ENCODE results near the gene CXorf38.

DNA sequence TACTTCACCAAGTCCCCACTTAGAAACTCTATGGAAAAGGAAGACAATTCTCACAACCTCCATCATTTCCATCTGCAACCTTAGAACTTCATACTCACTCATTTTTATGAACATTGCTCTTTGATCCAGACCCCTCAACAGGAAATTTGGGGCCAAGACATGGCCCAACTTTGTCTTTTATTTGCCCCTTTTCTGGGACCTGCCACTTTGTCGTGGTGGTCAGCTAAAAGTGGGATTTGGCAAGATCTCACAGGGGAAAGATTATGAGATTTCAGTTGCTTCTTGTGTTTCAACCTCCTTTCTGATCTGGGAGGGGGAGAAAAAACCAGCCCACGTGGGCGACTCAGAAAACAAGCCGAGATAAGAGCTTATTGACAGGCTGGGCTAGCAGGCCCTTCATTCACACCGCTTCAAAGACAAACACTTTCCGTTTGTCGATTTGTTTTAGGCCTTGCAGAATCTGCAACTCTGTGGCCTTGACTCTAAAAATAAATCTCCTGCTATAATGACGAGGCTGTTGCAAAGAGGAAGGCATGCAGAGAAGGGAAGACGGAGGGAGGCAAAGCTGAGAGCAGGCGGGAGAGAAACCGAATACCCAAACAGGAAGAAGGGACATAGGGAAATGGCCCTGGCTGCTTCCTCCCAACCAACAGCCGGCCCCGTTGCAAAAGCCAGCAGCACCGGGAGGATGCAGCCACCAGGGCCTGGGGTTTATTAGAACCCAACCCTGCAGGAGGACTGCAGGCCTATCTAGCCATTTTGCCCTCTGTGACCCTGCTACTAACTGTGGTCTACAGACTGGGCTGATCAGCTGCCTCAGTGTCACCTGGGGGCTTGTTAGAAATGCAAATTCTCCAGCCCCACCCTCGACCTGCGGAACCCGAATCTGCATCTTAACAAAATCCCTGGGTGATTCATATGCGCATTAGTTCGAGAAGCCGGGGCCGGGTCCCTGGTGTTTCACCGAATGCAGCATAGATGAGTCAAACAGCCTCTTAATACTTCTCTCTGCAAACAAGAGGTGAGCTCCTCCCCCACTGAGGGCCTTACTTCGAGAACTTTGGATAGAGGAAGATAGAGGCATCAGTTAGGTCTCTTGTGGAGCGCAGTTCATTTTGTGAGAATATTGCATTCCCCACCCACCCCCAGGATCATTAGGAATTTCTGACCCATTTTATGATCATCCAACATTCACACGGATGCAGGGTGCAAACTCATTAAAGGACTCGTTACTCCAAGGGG is 325.5 kb downstream of the BCOR start:
- RAMPAGE, long total RNA = no peak
- RRBS, 2 experiments = no CpG with 5 or more reads among the region's 26 CpGs
CAGE:
- cytosol, long polyA minus RNA = no peak
- cytosol, long polyA plus RNA = no peak
- long polyA plus RNA = no peak
- nucleolus, long total RNA = no peak
- nucleus, long polyA plus RNA = no peak
- nucleus, long total RNA = no peak

GRCh38 chrX:39813576-39814367 is 284.0 kb downstream of the BCOR start:
- RAMPAGE, long total RNA = no peak
- RRBS, 2 experiments = no CpG with 5 or more reads among the region's 18 CpGs
CAGE:
- cytosol, long polyA minus RNA = no peak
- cytosol, long polyA plus RNA = no peak
- long polyA plus RNA = no peak
- nucleolus, long total RNA = no peak
- nucleus, long polyA plus RNA = no peak
- nucleus, long total RNA = no peak

GRCh38 chrX:39819960-39820748 is 277.6 kb downstream of the BCOR start:
- RAMPAGE, long total RNA = no peak
- RRBS, 2 experiments = no CpG with 5 or more reads among the region's 33 CpGs
CAGE:
- cytosol, long polyA minus RNA = no peak
- cytosol, long polyA plus RNA = no peak
- long polyA plus RNA = no peak
- nucleolus, long total RNA = no peak
- nucleus, long polyA plus RNA = no peak
- nucleus, long total RNA = no peak

DNA sequence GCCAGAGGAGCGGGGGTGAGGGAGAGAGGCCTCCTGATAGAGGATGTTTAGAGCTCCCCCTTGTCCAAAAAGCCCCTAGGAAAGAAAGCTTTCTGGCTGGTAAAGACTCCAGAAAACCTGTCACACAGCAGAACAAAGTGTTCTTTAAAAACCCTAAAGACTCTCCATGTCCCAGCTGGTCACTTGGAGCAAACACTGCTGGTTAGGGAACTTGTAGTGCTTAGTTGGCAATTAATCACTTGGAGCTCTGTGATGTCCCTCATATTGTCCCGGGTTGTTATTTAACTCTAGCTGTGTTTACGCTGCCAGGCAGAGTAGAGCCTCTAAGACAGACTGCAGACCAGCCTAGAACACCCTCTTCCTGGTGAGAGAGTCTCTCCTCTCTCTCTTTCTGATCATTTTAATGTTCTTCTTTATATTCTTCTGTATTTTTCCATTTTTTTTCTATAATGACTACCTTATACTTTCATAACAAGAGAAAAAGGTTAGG is 267.3 kb downstream of the BCOR start:
- RAMPAGE, long total RNA = no peak
- RRBS, 2 experiments = no CpG with 5 or more reads among the region's 3 CpGs
CAGE:
- cytosol, long polyA minus RNA = no peak
- cytosol, long polyA plus RNA = no peak
- long polyA plus RNA = no peak
- nucleolus, long total RNA = no peak
- nucleus, long polyA plus RNA = no peak
- nucleus, long total RNA = no peak

GRCh38 chrX:39905380-39906080 is 192.2 kb downstream of the BCOR start:
- RAMPAGE, long total RNA = no peak
- RRBS, 2 experiments = no CpG with 5 or more reads among the region's 25 CpGs
CAGE:
- cytosol, long polyA minus RNA = no peak
- cytosol, long polyA plus RNA = no peak
- long polyA plus RNA = no peak
- nucleolus, long total RNA = no peak
- nucleus, long polyA plus RNA = no peak
- nucleus, long total RNA = no peak

- RAMPAGE, long total RNA = no peak
- RRBS, 2 experiments = no CpG with 5 or more reads among the region's 13 CpGs
CAGE:
- cytosol, long polyA minus RNA = no peak
- cytosol, long polyA plus RNA = no peak
- long polyA plus RNA = no peak
- nucleolus, long total RNA = no peak
- nucleus, long polyA plus RNA = no peak
- nucleus, long total RNA = no peak
Observed at GRCh38 chrX:39969141-39969612, 128.6 kb downstream of the BCOR start.

DNA sequence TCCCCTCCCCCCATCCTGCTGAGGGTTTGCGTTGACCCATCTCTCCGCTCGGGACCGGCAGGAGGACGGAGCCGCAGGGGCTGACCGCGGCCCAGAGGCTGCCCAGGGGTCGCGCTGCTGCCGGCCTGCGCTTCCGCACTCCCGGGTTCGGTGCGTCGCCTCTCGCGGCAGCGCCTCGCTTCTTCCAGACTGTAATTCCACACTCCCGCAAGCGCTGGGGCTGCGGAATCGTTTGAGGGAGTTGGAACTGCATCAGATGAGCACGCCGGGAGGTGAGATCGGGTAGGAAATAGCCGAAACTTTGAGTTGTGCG is 88.3 kb downstream of the BCOR start:
- RAMPAGE, long total RNA = no peak
- RRBS, 2 experiments = 19 to 31% methylated on average over 8 of the region's 30 CpGs
CAGE:
- cytosol, long polyA minus RNA = no peak
- cytosol, long polyA plus RNA = no peak
- long polyA plus RNA = no peak
- nucleolus, long total RNA = no peak
- nucleus, long polyA plus RNA = no peak
- nucleus, long total RNA = no peak

DNA sequence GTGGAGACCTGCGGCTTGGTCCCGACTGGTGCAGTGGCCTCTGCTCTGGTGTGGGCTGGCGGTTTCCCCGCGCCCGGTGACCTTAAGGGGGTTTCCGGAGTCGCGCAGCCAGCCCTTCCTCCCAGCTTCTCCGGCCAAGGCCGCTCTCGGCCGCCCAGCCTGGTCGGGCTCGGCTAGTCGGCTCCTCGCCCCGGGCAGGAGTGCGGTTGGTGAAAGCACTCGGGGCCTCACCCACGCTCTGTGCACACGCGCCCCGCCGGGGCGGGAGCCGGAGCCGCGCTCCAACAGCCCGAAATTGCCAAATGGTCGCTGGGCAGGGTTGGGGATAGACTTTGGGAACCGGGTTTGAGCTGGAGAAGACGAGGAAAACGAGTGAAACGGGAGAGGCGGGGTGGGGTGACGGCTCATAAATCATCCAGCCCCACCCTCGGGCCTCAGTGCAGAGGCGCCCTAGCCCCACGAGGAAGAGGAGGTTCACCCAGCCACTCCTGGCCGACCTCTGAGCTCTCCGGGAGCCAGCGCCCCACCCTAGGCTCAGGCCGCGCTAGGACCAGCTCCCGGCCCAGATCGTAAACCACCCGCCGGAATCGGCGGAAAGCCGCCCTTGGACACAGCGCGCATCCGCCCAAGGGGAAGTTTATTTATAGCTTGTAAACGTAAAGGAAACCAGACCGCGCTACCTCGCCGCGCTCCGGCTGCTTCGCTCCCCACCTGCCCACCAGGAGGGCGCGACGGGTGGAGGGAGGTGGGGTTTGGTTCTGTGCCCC is 84.6 kb downstream of the BCOR start:
- RAMPAGE, long total RNA = no peak
- RRBS, 2 experiments = 19 to 45% methylated on average over 27 to 42 of the region's 66 CpGs
CAGE:
- cytosol, long polyA minus RNA = no peak
- cytosol, long polyA plus RNA = no peak
- long polyA plus RNA = no peak
- nucleolus, long total RNA = no peak
- nucleus, long polyA plus RNA = no peak
- nucleus, long total RNA = no peak

GRCh38 chrX:40083231-40083921 is 14.4 kb downstream of the BCOR start:
- RAMPAGE, long total RNA = no peak
- RRBS, 2 experiments = 18 to 36% methylated on average over 12 to 13 of the region's 55 CpGs
CAGE:
- cytosol, long polyA minus RNA = no peak
- cytosol, long polyA plus RNA = no peak
- long polyA plus RNA = no peak
- nucleolus, long total RNA = no peak
- nucleus, long polyA plus RNA = no peak
- nucleus, long total RNA = no peak

GRCh38 chrX:40132669-40133104 is 34.9 kb upstream of the BCOR start:
- RAMPAGE, long total RNA = no peak
- RRBS, 2 experiments = no CpG with 5 or more reads among the region's 7 CpGs
CAGE:
- cytosol, long polyA minus RNA = no peak
- cytosol, long polyA plus RNA = no peak
- long polyA plus RNA = no peak
- nucleolus, long total RNA = no peak
- nucleus, long polyA plus RNA = no peak
- nucleus, long total RNA = no peak

- RAMPAGE, long total RNA = no peak
- RRBS, 2 experiments = 48 to 76% methylated on average over 10 of the region's 21 CpGs
CAGE:
- cytosol, long polyA minus RNA = no peak
- cytosol, long polyA plus RNA = no peak
- long polyA plus RNA = no peak
- nucleolus, long total RNA = no peak
- nucleus, long polyA plus RNA = no peak
- nucleus, long total RNA = no peak
Observed at GRCh38 chrX:40156180-40156417, 58.3 kb upstream of the BCOR start.

GRCh38 chrX:40172777-40173182 is 75.0 kb upstream of the BCOR start:
- RAMPAGE, long total RNA = no peak
- RRBS, 2 experiments = 18 to 24% methylated on average over 12 of the region's 21 CpGs
CAGE:
- cytosol, long polyA minus RNA = no peak
- cytosol, long polyA plus RNA = no peak
- long polyA plus RNA = no peak
- nucleolus, long total RNA = no peak
- nucleus, long polyA plus RNA = no peak
- nucleus, long total RNA = no peak

DNA sequence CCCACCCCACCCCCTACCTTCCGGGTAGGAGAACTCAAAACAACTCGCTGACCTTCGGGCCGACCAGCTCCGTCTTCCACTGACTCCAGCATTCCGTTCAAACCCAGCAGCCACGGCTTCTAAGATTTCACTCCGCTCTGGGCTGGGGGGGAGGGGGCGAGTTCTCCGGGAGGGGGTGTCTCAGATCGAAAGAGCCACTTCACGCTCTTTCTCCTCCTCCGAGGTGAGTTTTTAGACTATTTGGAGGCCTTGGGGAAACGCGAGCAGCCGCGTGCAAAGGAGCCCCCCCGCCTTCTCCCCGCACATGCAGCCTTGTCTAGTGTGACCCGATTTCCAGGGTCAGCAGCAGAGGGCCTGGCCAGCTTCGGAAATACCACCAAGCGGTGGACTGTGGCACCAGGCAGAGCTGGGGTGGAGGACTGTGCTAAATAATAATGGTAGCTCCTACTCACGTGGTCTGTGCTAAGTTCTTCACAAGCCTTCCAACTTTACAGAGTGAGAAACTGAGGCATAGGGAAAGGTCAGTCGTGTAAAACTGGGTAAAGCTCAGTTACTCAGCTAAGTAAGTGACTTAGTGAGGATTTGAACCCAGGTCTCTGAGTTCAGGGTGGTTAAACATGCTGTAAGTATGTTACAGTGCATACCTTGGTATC is 79.3 kb upstream of the BCOR start:
- RAMPAGE, long total RNA = start-site peak on the minus strand centred at position 124 of the sequence, 87 bp wide, 65 and 42 reads in 2 replicates
- RRBS, 2 experiments = 40 to 59% methylated on average over 1 of the region's 24 CpGs
CAGE:
- cytosol, long polyA minus RNA = no peak
- cytosol, long polyA plus RNA = no peak
- long polyA plus RNA = no peak
- nucleolus, long total RNA = no peak
- nucleus, long polyA plus RNA = start-site peak on the minus strand centred at position 166 of the sequence, 171 bp wide, 30 and 43 reads in 2 replicates
- nucleus, long total RNA = no peak

- RAMPAGE, long total RNA = no peak
- RRBS, 2 experiments = 7 to 48% methylated on average over 6 of the region's 51 CpGs
CAGE:
- cytosol, long polyA minus RNA = no peak
- cytosol, long polyA plus RNA = no peak
- long polyA plus RNA = no peak
- nucleolus, long total RNA = no peak
- nucleus, long polyA plus RNA = no peak
- nucleus, long total RNA = no peak
Observed at GRCh38 chrX:40266508-40267455, 169.0 kb upstream of the BCOR start.

DNA sequence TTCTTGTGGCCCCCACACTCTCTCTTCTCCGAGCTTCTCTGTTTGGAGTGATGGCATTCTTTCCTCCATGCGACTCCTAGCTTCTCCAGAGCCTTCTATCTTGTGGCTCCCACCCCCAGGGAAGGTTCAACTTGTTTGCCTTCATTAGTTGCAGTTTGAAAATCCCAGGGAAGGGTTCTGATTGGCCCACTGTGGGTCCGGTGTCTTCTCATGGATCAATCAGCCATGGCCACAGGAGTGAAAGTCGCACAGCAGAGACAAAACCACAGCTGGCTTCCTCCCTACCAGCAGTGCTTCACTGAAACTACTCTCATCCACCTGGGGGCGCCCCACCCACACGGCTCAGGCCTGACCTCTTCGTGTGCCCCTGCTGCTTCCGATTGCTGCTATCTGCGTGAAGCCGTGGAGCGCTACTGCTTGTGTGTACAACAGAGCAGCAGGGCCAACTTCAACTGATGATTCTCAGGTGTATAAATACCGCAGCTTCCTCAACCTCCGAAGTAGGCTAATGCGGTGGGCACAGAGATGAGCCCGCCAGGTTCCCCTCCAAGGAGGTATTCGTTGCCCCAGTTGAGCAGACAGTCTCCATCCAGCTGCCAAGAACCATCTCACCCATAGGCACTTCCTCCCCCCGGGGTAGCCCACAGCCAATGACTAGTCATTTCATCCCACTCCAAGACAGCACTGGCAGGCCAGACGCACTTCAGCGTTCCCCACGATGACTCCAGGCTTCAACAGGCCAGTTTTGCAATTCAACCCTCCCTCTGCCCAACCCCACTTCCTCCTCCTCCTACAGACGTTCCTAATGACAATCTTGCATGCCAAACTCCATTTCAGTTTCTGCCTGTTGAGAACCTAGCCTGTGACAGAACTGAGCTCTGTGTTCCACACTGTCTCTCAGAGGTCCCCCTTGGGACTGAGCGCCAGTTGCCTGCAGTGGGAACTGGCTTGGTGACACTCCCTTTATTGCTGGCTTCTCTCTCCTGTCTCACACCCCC is 41.4 kb upstream of the ATP6AP2 start:
- RAMPAGE, long total RNA = no peak
- RRBS, 2 experiments = no CpG with 5 or more reads among the region's 22 CpGs
CAGE:
- cytosol, long polyA minus RNA = no peak
- cytosol, long polyA plus RNA = no peak
- long polyA plus RNA = no peak
- nucleolus, long total RNA = no peak
- nucleus, long polyA plus RNA = no peak
- nucleus, long total RNA = no peak

DNA sequence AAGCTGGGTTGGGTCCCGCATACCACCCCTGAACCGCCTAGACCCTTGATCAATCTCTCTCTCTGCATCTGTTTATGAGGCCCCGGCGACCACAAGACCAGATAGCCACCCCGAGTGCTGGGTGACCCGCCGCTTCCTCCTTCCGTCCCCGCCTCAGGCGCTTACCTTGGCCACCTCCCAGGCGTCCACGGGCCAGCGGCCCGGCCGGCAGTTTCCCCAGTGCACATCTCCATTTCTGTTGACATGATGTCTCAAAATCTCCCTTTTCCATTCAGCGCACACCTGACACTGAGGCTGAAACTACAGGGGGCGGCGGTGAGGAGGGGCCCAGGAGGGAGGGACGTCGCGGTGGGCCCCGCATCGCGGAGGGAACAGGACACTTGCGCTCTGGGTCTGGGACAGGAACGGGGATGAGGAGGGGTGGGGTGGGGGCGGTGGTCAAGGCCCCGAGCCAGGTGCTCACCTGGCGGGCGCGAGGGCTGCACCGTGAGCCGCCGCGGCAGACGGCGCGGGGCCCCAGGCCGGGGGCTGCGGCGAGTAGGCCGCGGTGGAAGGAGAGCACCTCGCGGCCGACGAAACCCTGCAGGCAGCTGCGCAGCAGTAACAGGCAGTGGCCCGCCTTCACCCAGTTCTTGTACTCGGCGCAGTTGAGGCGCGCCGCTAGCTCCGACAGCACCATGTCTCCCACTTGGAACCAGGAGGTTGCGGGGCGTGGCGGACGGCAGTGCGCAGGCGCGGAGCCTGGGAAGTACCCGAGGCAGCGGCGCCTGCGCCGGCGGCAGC is at the start of gene CXorf38:
TSS of gene CXorf38 (minus strand) at position 720 of the 783 bp plus-strand sequence.
- RAMPAGE, long total RNA = no peak
- RRBS, 2 experiments = 1 to 2% methylated on average over 2 to 7 of the region's 68 CpGs
CAGE:
- cytosol, long polyA minus RNA = start-site peak on the minus strand centred at position 690 of the sequence, 19 bp wide, 363 reads
- cytosol, long polyA plus RNA = start-site peak on the minus strand centred at position 693 of the sequence, 28 bp wide, 1,162 and 988 reads in 2 replicates
- long polyA plus RNA = start-site peak on the minus strand centred at position 701 of the sequence, 32 bp wide, 1,193 and 1,248 reads in 2 replicates
- nucleolus, long total RNA = no peak
- nucleus, long polyA plus RNA = start-site peak on the minus strand centred at position 696 of the sequence, 22 bp wide, 439 and 409 reads in 2 replicates
- nucleus, long total RNA = no peak

DNA sequence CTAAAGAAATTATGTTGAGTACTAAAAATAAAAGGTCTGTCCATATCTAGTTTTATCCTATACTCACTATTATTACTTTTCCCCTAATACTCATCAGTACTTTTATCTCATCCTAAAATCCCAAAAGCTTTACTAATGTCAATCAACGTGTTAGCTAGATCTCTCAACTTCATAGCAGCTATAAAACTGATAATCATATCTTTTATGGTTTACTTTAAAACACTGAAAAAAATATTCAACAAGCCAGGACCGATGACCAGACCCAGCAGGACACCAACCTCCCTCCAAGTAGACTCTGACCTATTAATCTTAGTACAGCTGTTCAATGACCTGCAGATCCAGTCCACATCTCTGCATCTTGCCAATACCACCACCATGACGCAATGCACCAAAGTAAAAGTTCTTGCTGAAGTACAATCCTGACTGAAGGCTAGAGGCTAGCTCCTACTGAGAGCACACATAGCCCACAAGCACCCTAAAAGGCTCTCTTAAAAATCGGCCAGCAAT is 7.8 kb downstream of the MED14 start:
- RAMPAGE, long total RNA = no peak
- RRBS, 2 experiments = no CpG with 5 or more reads among the region's 4 CpGs
CAGE:
- cytosol, long polyA minus RNA = no peak
- cytosol, long polyA plus RNA = no peak
- long polyA plus RNA = no peak
- nucleolus, long total RNA = no peak
- nucleus, long polyA plus RNA = no peak
- nucleus, long total RNA = no peak

GRCh38 chrX:40749887-40750370 is 14.6 kb upstream of the MED14 start:
- RAMPAGE, long total RNA = no peak
- RRBS, 2 experiments = no CpG with 5 or more reads among the region's 4 CpGs
CAGE:
- cytosol, long polyA minus RNA = no peak
- cytosol, long polyA plus RNA = no peak
- long polyA plus RNA = no peak
- nucleolus, long total RNA = no peak
- nucleus, long polyA plus RNA = no peak
- nucleus, long total RNA = no peak

DNA sequence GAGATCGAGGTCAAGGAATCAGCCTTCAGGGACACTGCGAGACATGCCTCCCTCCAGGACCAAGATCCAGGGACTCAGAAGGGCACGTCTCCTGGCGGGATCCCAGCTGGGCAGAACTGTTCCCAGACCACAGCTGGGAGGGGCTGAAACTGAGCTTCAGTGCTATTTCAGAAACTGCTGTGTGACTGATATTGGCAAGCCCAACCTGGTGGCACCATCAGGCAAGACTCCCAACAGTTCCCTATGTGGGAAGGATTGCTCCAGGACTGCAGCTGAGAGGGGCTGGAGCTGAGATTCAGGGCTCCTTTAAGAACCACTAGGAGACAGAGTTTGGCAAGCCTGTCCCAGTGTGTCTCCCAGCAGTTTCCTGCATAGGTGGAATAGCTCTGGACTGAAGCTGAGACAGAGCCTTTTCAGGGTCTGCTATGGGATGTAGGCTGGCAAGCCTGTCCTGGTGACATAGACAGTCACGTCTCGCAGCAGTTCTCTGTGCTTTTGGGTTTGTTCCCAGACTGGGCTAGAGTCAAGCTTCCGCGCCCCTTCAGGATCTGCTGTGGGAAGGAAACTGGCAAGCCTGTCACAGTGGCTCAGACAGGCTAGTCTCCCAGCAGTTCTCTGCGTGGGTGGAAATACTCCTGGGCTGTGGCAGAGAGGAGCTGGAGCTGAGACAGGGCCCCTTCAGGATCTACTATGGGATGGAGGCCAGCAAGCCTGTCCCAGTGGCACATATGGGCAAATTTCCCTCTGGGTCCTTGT is 20.1 kb upstream of the MED14 start:
- RAMPAGE, long total RNA = no peak
- RRBS, 2 experiments = no CpG with 5 or more reads among the region's 9 CpGs
CAGE:
- cytosol, long polyA minus RNA = no peak
- cytosol, long polyA plus RNA = no peak
- long polyA plus RNA = no peak
- nucleolus, long total RNA = no peak
- nucleus, long polyA plus RNA = no peak
- nucleus, long total RNA = no peak

GRCh38 chrX:40933345-40934339 is 151.6 kb upstream of the USP9X start:
- RAMPAGE, long total RNA = no peak
- RRBS, 2 experiments = no CpG with 5 or more reads among the region's 10 CpGs
CAGE:
- cytosol, long polyA minus RNA = no peak
- cytosol, long polyA plus RNA = no peak
- long polyA plus RNA = no peak
- nucleolus, long total RNA = no peak
- nucleus, long polyA plus RNA = no peak
- nucleus, long total RNA = no peak

Measured in GM12878 (cell line).